Calu3 (cell line): Measurements from ENCODE around the genes GPR142 and CDR2L.

GRCh38 chr17:73749874-73750280 lies 105.6 kb upstream of the SDK2 start:
- PRO-cap = no peak

- PRO-cap = no peak
These were observed 257.7 kb upstream of the SDK2 start for GRCh38 chr17:73901697-73902546.

DNA sequence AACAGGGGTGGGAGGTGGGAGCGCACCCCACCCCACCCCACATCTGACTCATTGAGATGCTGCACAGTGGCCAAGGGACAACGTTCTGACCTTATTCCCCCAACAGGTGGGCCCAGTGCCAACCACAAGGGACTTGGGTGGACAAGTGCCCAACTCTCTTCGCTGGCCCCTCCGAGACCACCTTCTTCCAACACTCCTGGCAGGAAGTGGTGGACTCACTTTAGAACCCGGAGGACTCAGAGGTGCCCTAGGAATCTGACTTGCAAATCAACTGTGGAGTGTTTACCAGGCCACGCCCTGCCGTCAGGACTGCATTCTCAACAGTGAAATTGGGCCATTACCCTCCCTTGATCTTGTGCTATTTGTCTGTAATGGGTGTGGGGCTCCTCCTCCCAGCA lies 212.3 kb upstream of the RPL38 start:
- PRO-cap = no peak

DNA sequence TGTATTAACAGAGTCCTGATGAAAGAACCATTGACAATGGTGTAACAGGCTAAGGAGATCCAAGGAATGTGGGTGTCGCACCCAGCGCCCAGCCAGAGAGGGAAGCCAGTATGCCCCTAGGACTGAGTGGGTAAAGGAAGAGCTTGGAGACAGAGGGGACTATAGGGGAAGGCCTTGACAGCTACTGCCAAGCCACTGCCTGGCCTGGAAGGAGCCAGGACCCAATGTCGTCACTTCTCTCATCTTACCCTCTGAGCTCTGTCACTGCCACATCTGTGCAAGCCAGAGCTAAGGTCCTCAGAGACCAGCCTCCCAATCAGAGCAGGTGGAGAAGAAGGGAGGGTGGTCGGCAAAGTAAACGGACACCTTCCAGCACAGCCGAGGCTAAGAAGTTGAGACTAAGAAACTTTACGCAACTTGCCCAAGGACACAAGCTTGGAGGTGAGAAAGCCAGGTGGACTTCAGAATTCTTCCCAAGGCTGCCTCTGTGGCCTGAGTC lies 125.3 kb upstream of the RPL38 start:
- PRO-cap = no peak

- PRO-cap = no peak
These were observed 574 bp downstream of the TTYH2 start for GRCh38 chr17:74213844-74214445.

DNA sequence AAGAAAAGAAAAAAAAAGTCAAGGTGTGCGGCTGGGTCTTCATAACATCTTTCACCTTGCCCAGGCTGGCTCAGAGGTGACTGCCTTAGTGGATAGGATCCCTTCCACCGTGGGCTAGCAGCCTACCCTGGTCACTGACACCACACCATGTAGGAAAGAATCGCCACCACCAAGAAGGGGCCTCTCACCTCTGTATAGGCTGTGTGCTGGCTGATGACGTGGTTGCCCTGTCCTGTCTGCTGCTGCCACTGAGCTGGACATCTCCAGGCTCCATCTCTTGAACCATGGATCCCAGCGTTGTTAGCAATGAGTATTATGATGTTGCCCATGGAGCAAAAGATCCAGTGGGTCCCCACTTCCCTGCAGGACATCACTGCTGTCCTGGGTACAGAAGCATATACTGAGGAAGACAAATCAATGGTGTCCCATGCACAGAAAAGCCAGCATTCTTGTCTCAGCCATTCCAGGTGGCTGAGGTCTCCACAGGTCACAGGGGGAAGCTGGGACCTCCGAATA lies at the start of gene GPR142:
GPR142 (plus strand) TSS at position 307 of the 516 bp plus-strand sequence.
- PRO-cap = no peak

DNA sequence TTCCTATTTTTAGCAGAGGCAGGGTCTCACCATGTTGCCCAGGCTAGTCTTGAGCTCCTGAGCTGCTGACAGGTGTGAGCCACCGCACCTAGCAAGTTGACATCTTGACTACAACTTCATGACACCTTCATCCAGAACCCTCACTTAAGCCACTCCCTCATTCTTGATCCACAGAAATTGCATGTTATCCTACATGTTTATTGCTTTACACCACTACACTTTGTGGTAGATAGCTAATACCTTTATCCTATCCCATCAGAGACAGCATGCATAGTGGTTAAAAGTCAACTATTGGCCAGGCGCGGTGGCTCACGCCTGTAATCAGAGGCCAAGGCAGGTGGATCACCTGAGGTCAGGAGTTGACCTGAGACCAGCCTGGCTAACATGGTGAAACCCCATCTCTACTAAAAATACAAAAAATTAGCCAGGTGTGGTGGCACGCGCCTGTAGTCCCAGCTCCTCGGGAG lies 15.9 kb upstream of the GPRC5C start:
- PRO-cap = no peak

DNA sequence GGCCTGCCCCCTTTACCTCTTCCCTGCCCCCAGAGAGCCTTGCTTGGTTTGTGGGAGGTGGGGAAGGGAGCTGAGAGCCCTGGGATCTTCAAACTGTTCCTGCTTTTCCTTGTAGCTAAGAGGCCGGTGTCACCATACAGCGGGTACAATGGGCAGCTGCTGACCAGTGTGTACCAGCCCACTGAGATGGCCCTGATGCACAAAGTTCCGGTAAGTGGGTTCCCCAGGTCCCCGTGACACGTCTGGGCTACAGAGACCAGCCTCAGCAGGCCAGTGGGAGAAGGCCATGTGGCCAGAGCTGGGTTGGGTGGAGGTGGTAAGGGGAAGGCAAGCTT lies 11.8 kb downstream of the GPRC5C start:
- PRO-cap = no peak

DNA sequence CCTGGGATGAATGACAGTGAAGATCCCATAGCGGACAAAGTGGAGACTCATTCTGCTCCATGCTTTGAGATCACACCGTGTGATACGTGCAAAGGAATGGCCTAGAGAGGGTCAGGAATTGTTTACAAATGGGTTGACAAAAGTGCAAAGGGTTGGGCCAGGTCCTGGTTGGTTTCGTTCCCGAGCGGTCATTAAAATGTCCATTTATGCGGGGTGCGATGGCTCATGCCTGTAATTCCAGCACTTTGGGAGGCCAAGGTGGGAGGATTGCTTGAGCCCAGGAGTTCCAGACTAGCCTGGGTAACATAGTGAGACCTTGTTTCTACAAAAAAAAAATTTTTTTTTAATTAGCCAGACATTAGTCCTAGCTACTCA lies 15.9 kb downstream of the GPRC5C start:
- PRO-cap = no peak

DNA sequence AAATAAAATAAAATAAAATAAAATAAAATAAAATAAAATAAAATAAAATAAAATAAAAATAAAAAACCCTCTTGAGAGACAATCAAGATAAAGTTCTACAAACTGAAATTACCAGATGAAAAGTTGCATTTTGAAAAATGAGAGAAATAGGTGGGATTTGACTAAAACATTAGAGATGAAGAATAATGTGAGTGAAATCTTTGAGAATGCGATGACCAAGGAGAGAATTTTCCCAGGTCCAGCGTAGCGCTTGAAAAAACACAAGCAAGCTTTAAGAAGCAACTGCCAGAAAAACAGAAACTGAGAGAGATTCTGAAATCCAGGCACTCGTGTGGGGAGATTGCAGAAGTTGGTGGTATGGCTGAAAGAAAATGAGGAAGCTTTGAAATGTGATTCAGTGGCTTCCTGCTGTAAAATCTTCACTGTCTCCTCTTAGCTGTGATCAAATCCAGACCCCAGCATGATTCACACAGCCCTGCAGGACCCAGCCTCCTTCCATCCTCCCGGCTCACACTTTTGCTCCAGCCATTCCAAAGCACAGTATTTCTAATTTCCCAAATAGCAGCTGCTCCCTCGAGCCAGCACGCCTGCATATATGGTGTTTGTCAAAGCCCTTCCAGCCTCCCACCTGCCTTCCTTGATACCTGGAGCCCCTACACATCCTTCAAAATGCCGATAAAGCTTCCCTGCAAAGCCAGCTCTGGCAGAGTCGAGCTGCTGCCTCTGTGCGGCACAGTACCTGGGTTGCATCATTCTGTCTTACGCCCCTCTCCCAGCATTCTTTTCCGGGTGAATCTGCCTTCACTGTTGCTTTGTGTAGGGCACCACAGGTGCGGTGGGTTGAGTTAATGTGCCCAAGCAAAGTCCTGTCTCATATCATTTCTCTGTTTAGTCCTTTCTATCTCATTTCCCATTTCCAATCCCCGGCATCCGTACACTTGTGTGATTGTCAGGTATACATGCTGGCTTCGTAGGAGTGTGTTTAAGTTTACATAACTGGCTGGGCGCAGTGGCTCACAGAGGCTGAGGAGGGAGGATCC lies 8.4 kb upstream of the CD300E start:
- PRO-cap = no peak

- PRO-cap = no peak
These were observed 41.6 kb downstream of the CD300LF start for GRCh38 chr17:74670941-74671711.

- PRO-cap = no peak
These were observed 30.6 kb downstream of the CD300LF start for GRCh38 chr17:74682136-74682524.

DNA sequence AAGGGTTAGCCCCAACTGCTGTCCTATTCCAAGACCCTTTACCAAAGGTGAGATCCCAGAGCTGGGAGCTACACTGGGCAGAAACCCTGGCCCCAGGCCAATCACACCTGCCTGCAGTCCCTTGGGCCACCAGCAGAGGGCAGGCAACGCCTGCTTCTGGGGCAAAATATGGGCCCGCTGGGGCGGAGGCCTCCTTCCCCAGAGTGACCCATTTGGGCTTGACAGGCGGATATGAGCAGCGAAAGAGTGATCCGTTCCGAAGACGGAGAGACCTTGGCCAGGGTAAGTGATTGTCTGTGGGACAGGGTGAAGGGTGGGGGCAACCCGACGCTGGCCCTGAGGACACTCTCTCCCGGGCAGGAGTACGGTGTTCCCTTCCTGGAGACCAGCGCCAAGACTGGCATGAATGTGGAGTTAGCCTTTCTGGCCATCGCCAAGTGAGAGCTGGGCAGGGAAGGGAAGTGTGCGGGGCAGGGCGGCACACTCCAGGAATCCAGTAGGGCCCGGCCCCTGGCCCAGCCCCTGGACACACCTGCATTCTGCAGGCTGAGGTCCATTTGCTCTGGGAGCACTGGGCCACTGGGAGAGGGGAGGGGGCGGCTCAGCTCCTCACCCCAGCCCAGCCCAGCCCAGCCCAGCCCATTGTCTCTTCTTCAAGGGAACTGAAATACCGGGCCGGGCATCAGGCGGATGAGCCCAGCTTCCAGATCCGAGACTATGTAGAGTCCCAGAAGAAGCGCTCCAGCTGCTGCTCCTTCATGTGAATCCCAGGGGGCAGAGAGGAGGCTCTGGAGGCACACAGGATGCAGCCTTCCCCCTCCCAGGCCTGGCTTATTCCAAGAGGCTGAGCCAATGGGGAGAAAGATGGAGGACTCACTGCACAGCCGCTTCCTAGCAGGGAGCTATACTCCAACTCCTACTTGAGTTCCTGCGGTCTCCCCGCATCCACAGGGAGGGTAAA lies 3.5 kb upstream of the NHERF1 start:
- PRO-cap = no peak

GRCh38 chr17:74763829-74764551 lies 12.2 kb downstream of the NAT9 start:
- PRO-cap = no peak

GRCh38 chr17:74862101-74863068 lies 2.7 kb upstream of the GRIN2C start:
- PRO-cap = no peak

DNA sequence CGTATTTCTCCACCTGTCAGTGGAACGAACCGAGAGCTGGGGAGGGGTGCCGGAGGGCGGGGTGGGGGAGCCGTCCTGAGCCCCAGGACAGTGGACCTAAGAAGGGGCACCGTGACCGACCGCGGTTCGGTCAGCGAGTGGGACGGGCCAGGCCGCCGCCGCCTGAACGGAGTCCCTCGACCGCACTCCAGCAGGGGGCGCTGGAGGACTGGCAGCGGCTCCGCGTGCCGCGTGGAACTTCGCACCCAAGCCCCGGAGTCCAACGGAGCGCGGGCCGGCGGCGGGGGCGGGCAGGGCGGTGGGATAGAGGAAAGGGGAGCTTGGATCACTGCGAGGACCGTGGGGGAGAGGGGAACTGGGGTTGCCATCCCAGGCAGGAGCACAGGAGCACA lies 440 bp upstream of the USH1G start:
- PRO-cap = no peak

GRCh38 chr17:74971870-74972548 lies 550 bp downstream of the HID1 start:
- PRO-cap = bidirectional peak, plus-strand start at chr17:74972332, minus-strand start at chr17:74972154

GRCh38 chr17:74987189-74987745 lies at the start of gene CDR2L:
Gene CDR2L (plus strand): TSS chr17:74987632.
- PRO-cap = bidirectional peak, plus-strand start at chr17:74987632, minus-strand start at chr17:74987485

- PRO-cap = no peak
These were observed 12.7 kb downstream of the KCTD2 start for GRCh38 chr17:75059762-75060178.

GRCh38 chr17:75063925-75064772 lies 17.1 kb downstream of the KCTD2 start:
- PRO-cap = no peak